NALM6 (cell line): ENCODE data around the gene RGS2.

DNA sequence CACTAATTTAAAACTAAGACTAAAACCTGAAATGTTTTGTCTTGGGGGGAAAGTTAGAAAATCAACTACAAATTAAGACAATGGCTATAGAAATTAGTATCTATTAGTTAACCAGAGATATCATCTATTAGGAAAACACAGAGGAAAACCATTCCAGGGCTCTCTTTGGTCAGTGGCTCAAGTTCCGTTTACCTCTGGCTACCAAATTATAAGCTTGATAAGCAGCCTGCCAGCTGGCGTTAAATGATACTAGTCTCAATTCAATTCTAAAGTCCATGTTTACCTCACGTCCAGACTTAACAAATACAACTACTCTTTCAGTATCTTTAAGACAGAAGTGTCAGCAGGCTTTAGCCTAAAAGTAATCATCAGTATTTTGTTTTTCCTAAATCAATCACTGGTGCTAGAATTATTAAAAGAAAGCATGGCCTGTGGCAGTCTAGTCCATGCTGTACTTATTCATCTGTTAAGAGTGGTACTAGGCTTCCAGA lies 1.7 kb downstream of the IVNS1ABP start:
- PRO-cap: no peak

DNA sequence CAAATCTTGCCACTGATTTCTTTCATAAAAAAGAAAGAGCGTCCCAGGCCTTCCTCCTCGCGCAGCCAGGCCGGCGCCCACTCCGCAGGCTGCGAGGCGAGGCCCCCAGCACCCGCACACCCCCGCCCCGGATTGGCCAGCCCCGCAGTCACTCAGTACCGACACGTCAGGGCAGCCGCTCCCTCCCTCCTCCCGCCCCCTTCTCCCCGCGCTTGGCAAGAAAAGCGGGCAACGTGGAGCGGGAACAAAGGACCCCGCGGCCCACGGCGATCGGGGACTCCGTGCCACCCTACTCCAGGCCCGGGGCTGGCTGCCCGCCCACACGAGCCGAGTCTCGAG lies 934 bp downstream of the IVNS1ABP start:
- PRO-cap: unidirectional peak, plus-strand start at position 218 of the sequence

- PRO-cap: no peak
Observed at GRCh38 chr1:185412500-185413232, 95.6 kb upstream of the IVNS1ABP start.

- PRO-cap: no peak
Observed at GRCh38 chr1:185570777-185571535, 163.2 kb upstream of the HMCN1 start.

GRCh38 chr1:185646253-185646717 lies 87.9 kb upstream of the HMCN1 start:
- PRO-cap: no peak

DNA sequence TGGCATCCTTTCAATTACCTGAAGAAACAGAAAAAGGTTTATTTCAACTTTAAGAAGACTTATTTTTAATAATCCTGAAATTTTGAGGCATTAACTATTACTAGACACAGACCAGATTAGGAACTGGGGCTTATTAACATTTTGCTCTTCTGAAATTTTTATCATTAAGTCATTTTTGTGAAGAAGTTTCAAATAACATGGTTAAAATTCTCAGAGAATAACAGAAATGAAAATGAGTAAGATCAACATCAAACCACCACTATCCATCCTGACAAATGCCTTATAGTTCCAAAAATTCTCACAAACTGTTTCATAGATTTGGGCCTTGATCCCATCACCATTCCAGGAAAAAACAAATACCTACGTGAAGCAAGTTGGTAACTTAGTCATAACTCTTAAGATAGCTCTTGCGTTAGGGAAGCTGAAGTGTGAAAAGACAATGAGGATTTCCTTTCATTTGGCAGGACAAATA lies 55.3 kb upstream of the HMCN1 start:
- PRO-cap: no peak

DNA sequence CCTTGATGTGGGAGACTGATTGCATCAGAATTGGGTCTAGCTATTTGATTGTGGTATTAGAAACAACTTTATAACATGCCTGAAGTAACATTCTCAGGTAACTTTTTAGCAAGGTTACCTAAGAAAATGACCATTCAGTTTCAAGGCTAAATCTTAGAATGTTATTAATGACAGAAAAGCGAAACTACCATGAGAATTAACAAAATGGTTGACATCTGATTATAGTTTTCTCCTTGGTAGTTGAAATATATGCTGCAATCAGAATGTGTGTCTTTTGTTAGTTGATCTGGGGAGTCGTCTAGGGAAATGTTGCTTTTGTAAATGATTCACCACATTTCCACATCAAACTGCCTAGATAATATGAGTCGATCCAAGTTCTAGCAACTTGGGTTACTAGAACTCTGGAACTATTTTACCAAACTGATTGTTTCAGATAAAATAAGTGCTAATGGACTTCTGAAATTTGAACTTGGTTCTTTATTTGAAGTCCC lies 200.5 kb downstream of the HMCN1 start:
- PRO-cap: no peak

GRCh38 chr1:186153691-186154226 lies 142.3 kb upstream of the PRG4 start:
- PRO-cap: no peak

DNA sequence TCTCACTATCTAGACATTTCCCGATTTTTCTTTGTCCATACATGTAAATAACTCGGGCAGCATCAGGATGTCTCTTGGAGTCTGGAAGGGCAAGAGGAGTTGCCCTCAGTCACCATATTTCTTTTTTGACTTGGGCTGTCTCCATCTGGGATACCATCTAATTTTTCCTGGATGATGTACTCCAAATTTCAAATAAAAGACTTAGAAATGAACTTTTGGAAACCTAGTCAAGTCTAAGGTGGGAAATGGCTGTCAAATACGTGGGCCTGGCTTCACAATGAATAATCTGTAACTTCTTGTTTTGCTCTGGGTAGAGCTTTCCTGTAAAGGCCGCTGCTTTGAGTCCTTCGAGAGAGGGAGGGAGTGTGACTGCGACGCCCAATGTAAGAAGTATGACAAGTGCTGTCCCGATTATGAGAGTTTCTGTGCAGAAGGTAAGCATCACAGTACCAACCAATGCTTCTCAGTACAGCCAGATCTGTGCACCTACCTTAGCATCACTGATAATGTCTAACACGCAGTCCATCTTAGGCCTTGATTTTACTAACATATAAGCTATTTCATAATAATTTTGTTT lies 5.3 kb downstream of the PRG4 start:
- PRO-cap: no peak

GRCh38 chr1:186374698-186374972 lies 418 bp downstream of the TPR start:
- PRO-cap: unidirectional peak, plus-strand start at chr1:186374780

DNA sequence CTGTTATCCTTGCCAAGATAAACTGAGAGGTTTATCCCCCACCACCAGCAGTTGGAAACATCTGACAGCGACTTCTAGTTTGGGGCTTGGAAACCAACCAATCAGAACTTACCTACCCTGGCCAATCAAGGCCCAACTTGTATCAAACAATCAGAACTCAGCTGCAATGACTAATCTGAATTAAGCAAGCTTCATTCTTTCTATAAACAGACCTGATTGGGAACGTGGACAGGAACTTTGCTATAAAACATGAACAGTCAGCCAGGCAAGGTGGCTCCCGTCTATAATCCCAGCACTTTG lies 34.0 kb downstream of the BRINP3 start:
- PRO-cap: no peak

- PRO-cap: no peak
Observed at GRCh38 chr1:192579090-192579735, 3.6 kb downstream of the RGS1 start.

GRCh38 chr1:192609130-192609585 lies 26.8 kb upstream of the RGS13 start:
- PRO-cap: bidirectional peak, plus-strand start at chr1:192609353, minus-strand start at chr1:192609306

DNA sequence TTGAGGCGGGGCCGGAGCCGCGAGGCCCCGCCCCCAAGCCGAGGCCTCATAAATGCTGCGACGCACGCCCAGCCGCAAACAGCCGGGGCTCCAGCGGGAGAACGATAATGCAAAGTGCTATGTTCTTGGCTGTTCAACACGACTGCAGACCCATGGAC lies at the start of gene RGS2:
TSS of gene RGS2 (plus strand) at position 75 of the 158 bp plus-strand sequence.
- PRO-cap: bidirectional peak, plus-strand start at position 77 of the sequence, minus-strand start outside the sequence

- PRO-cap: no peak
Observed at GRCh38 chr1:192830526-192831017, 21.7 kb downstream of the RGS2 start.

- PRO-cap: no peak
Observed at GRCh38 chr1:196450362-196451142, 157.7 kb downstream of the KCNT2 start.

GRCh38 chr1:196603612-196604232 lies 4.5 kb downstream of the KCNT2 start:
- PRO-cap: no peak

DNA sequence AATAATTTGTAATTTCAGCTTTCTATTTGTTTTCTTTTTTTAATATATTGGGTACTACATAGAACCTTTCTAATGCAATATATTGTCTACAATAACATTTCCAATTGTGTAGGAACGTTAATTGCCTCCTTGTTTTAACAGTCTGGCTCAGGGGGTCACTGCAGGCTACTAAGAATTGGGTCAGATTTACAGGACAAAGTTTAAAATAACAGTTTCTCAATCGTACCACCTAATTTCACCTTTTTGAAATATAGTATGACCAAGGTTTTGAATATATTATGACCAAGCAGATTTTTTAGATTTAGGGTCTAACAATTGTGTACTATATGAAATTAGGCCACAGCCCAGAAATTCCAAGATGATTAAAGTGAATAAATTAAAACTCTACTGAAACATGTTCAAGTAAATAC lies 2.5 kb downstream of the CFH start:
- PRO-cap: no peak

- PRO-cap: no peak
Observed at GRCh38 chr1:196786412-196787055, 11.9 kb downstream of the CFHR3 start.

- PRO-cap: no peak
Observed at GRCh38 chr1:196822523-196822789, 2.9 kb downstream of the CFHR1 start.